ENCODE data around the gene TIGD6.

DNA sequence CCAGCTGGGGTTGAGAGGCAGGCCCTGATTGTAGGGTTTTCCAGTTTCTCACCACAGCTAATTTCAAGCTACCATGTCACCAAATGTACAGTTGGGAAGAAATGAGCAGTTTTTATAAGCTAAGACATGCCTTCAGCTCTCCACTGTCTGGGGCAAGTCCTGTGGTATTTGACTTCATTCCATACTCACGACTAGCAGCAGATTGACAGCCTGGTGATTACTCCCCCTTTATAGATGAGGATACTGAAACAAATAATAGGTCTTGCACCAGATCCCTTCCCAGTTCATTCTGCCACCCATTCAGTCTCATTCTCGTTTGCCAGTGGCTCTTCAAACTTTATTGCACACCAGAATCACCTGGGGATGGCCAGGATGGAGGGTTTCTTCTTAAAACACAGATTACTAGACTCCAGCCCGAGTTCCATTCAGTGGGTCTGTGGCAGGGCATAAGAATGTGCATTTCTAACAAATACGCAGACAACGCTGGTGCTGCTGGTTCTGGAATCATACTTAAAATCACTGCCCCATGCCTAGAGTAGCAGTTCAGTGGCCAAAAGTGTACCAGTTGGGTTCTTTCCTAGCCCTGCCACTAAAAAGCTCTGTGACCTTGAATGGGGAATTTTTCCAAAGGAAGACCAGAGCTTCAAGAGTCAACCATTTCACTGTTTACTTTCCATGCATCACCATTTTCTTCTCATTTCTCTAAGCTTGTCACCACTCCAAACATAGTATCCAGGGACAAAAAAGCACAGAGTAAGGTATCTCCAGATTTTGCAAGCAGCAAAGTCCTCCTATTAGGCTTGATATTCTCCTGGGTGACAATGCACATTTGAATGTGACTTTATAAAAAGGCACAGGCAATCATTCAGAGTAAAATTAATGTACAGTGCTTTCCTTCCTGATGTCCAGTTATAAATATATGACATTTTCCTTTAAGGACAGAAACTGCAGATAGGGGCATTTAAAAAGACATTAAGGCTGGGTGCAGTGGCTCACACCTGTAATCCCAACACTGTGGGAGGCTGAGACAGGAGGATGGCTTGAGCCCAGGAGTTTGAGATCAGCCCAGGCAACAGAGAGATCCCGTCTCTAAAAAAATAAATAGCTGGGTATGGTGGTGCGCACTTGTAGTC is 64.1 kb downstream of the CSNK1A1 start:
- RRBS: no CpG with 5 or more reads among the region's 7 CpGs

DNA sequence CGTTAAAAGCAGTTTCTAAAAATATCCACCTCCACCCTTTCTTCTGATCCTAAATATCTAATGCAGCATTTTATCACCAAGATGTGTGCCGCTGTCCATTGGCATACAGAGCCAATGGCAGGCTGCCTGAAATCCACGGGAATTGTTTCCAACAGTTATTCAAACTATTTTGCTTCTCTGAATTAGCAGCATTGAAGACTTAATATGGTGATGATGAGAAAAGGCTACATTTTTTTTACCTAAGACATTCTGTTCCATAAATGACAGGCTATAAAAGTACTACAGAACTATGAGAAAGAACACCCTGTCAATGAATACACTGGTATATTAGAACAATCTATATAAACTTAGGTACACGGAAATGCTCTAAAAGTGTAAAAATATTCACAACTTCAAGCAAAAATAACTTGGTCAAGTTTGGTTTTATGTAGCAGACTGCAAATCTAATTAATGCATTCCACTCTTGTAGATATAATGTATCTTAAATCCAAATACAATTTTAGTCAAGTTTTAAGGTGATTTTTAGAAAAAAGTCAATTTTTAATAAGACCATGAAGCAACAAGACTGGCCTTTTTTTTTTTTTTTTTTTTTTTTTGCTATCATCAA is 61.4 kb downstream of the CSNK1A1 start:
- RRBS: no CpG with 5 or more reads among the region's 4 CpGs

GRCh38 chr5:149493839-149494287 is 57.4 kb downstream of the CSNK1A1 start:
- RRBS: no CpG with 5 or more reads among the region's 1 CpG

- RRBS: no CpG with 5 or more reads among the region's 5 CpGs
These were observed 54.7 kb downstream of the CSNK1A1 start for GRCh38 chr5:149496084-149497359.

- RRBS: no CpG with 5 or more reads among the region's 13 CpGs
These were observed 29.3 kb downstream of the CSNK1A1 start for GRCh38 chr5:149521787-149522463.

DNA sequence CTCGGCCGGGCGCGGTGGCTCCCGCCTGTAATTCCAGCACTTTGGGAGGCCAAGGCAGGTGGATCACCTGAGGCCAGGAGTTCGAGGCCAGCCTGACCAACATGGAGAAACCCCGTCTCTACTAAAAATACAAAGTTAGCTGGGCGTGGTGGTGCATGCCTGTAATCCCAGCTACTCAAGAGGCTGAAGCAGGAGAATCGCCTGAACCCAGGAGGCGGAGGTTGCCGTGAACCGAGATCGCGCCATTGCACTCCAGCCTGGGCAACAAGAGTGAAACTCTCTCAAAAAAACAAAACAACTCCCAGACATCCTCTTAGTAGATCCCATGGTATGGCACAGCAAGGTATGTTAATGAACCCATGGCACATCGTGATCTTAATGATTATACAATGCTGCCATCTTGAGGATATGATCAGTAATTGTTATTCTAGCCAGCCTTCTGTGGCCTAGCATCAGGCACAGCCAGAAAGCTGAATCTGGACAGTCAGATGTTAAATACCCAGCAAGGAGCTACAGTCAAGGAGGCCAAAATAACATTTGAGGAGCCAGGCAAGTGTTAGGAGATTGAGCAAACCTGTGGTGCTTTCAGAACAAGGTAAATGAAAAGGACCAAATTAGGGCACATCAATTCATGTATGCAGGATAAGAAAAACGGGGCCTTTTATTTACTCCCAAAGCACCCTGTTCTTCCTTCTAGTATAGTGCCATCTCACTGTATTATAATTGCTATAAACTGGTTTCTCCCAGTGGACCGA is 13.5 kb upstream of the CSNK1A1 start:
- RRBS: no CpG with 5 or more reads among the region's 17 CpGs

DNA sequence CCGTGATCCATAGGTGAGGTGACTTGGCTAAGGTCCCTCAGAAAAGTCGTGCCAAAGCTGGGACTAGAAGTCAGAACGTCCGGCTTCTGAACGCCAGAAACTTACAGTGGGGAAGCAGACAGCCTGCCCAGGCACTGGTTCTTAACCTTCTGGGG is 643 bp downstream of the ARHGEF37 start:
- RRBS: no CpG with 5 or more reads among the region's 5 CpGs

DNA sequence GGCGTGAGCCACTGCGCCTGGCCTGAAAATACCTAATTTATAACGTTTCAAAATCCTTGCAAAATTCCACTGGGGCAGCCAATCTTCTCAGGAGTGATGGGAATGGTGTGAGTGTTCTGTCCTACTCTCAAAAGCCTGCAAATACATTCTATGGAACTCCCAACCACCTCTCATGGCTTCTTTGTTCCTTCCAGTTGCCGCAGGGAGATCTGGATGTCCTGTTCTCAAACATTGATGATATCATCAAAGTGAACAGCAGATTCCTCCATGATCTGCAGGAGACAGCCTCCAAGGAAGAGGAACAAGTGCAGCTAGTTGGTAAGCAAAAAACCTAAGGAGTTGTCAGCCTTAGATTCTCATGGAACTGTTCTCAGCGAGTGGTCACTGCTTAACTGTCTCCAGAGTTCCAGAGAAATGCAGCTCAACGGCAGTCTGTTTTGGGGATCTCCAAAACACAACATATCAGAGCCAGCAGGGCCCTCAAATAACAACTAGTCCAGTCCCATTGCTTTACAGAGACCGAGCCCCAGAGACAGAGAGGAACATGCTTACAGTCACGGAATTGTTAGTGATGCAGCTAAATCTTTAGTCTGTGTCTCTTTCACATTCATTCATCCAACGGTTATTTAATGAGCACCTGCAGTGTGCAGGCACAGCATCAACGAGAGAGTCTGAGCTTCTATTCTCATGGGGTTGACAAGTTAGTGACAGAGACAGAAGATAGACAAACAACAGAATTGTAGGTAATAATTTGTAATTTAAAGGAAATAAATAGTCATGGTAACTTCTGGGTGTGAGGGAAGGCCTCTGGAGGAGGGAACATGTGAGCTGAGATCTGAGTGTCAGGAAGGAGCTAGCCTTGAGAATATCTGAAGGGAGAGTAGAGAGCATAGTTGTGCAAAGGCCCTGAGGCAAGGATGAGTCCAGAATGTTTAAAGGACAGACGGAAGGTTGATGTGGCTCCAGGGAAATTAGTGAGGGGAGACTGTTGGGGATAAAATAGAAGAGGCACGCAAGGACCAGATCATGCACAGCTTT is 19.9 kb downstream of the ARHGEF37 start:
- RRBS: no CpG with 5 or more reads among the region's 12 CpGs

DNA sequence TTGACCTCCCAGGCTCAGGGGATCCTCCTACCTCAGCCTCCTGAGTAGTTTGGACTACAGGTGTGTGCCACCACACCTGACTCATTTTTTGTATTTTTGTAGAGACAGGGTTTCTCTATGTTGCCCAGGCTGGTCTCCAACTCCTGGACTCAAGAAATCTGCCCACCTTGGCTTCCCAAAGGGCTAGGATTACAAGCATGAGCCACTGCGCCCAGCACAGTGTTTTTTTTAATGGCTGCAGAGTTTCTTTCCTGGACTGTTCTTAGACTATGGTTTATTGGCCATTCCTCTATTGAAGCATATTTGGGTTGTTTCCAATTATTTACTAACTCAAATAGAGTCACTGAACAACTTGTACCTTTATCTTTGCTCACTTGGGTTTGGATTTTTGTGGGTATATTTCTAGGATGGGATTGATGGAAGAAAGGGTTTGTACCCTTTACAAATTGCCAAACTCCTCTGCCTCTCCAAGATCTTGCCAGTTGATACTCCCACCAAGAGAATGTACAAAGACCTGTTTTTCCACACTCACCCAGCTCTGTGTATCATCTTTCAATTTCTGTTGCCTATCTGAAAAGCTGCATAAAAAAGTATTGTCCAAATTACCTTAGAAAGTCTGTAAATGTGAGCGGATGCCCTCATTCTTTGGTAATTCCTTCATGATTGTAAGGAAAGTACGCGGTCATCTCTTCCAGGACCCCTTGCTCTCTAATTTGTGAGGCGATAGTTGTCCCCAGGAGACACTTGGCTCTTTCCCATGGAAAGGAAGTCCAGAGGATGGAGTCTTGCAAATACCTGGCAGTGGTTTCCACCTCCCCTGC is 32.8 kb downstream of the ARHGEF37 start:
- RRBS: no CpG with 5 or more reads among the region's 5 CpGs

DNA sequence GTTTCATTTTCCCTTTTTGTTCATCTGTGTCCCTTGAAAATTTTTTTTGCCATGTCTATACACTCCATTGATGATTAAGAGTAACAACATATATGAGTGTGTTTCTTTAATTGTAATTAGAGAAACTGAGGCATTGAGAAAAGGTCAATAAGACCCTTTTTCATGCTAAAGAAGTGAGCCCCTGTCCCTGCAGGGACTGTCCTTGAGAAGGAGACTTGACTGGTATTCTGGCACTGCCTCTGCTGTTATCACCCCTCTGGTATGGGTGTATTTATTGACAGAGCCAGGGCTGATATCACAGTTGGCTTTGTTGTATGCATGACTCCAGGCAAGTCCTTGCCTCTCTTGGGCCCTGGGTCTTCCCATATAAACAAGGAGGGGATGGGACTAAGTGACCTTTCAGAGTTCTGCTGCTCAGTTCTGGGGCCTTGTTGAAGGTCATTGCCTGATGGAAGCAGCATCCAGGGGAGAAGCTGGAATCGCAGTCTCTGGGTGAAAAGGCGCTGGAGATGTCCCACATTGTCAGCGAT is 71.8 kb upstream of the PPARGC1B start:
- RRBS: no CpG with 5 or more reads among the region's 3 CpGs

GRCh38 chr5:149693852-149694500 is 36.1 kb upstream of the PPARGC1B start:
- RRBS: no CpG with 5 or more reads among the region's 8 CpGs

- RRBS: 3% methylated on average over 24 of the region's 57 CpGs
These were observed 1.4 kb downstream of the PPARGC1B start for GRCh38 chr5:149731395-149731947.

DNA sequence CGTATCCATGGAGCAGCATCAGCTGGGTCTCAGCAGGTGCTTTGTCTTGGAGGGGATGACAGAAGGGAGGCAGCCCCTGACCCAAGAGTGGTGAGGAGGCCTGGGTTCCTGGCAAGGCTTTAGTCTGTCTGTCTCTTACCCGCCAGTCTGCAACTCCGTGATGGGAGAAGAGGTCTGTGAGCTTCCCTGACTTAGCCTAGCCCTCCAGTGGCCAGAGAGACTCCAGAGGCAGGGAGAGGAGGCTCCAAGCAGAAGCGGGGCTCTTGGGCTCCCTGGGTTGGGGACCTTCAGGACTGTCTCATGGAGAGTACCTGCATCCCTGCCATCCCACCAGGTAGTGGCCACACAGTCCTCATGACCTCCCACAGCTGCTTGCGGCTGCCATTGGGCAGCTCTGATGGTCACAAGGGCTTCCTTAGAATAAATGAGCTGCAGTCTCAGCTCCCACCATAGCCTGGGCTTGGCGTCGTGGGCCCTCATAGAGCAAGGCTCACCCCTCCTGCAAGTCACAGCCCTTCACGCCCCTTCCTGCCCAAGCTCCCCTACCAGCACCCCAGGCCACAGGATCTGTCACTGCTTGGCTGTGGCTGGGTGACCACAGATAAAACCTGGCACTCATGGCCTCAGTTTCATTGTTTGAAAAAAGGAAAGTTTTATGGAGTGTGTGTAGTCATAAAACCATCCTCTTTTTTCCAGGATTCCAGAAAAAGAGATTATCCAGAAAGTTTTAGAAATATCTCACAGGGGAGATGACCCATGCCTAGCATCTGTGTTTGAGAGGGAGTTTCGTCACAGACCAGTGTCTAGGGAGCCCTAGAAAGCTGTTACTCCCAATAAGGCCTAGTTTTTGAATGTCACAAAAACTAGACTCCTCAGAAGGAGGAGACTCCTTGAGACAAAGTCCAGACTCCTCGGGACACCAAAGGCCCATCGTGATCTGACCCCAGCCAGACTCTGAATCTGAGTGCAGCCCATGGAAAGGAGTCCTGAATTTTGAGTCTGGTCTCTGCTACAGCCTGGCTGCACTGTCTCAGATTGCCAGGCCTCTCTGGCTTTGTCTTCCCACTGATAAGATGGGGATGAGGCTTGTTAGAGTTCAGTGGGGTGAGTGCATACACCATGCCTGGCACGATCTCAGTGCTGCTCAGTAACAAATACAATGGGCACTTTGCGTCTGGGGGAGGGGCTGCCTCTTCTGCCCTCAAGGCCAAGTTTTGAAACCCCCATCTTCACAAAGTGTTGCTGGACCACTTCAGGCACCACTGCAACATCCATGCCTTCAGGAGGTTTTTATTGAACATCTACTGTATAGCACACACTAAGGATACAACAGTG is 48.5 kb downstream of the PPARGC1B start:
- RRBS: no CpG with 5 or more reads among the region's 13 CpGs

DNA sequence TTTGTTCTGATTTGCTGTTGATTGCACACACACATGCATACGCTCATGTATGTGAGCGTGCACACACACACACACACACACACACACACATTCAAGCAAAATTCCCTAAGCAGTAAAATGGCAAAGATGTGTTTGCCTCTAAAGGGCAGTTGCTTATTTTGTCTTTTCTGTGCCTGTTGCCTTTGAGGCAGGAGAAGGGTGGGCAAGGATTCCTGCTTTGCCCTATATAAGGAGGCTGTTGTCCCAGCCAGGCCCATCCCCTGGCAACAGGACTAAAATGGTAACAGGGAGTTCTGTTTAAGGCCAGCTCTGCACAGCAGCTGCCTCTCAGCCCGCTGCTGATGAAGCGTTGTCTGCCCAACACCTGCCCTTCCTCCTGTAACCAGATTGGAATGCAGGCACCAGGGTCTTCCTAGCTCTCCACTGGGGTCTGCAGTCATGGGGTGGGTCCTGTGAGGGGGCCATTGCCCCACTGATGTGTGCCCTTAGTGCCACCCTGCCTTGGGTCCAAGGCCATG is 64.4 kb downstream of the PPARGC1B start:
- RRBS: no CpG with 5 or more reads among the region's 4 CpGs

- RRBS: no CpG with 5 or more reads among the region's 8 CpGs
These were observed 96.4 kb downstream of the PPARGC1B start for GRCh38 chr5:149826411-149826958.

- RRBS: no CpG with 5 or more reads among the region's 5 CpGs
These were observed 1.2 kb upstream of the SLC26A2 start for GRCh38 chr5:149959321-149959816.

DNA sequence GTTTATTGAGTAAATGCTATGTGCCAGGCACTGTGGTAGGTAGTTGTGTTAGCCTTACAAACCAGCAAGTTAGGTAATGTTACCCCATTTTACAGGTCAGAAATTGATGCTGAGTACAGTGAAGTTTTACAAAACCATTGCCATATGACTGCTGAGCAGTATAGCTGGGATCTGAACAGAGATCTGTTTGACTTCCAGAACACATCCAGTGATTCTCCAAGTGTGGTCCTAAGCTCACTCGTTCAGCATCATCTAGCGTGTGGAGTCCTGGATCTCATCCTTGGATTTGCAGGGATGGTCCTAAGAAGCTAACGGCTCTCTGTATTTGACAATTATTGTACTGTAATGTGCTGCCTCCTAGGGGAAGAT is 1.3 kb downstream of the SLC26A2 start:
- RRBS: no CpG with 5 or more reads among the region's 3 CpGs

GRCh38 chr5:149999866-150000846 is at the start of gene TIGD6:
Gene TIGD6, minus strand, starts transcription at chr5:150000654.
- RRBS: 2% methylated on average over 13 of the region's 61 CpGs

- RRBS: no CpG with 5 or more reads among the region's 62 CpGs
These were observed 519 bp downstream of the HMGXB3 start for GRCh38 chr5:150000847-150001669.

- RRBS: no CpG with 5 or more reads among the region's 9 CpGs
These were observed 35.9 kb downstream of the HMGXB3 start for GRCh38 chr5:150036378-150036915.

Measured in epithelial cell of esophagus (primary cell).